Measurements from ENCODE around the genes ZNF300 and ATOX1.

- PRO-cap = no peak
- RAMPAGE, long total RNA = no peak
- RRBS = 43% methylated on average over 4 of the region's 18 CpGs
Measured at GRCh38 chr5:150846628-150847059, 323 bp downstream of the IRGM start.

DNA sequence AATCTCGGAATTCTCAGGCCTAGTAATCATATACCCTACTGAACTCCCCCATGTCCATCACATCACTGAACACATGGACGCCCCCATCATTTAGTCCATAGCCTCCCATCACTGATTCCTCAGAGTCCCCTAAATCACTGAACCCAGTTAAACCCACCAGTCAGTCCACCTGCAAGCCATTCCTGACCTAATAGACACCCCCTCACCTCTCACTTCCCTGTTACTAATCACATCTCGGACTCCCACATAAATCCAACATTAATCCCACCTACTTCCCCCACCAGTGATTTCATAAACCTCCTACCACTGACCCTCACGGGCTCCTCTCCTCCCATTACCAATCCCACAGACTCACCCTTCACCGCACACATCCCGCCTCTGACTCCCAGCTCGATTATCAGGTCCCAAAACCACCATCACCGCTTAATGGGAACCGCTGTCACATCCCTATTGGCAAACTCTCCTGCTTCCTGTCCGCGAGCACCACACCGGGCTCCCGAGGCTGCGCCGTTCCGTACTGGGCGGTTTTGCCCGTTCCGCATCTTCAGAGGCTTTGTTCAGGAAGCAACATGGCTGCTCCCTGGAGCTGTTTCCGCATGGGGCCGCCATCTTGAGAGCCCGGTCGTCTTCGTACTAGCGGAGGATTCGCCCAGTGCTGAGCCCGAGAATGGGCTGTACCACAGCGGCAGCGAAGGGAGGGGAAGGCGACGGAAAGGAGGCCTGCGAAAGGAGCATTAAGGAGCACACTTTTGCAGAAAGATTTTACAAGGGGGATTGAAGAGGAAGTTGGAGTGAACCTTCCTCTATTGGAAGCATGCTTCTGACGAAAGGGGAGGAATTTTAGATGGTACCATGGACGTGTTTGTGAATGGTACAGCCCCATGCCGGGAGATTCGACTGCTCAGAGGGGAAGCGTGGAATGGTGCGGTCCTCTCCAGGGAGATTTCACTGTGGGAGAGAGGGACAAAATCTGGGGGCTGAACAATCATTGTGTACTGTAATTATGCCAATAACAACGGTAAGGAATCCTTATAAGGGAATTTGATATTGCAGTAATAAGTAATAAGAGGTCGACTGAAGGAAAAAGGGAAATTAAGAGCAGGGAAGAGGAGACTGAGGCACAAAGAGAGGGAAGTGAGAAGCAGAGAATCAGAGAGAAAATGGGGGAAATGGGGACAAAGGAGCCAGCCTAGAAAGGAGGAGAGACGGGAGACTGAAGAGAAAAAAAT, at the start of gene ZNF300:
Gene ZNF300 (minus strand): TSS at position 632 of the 1,229 bp plus-strand sequence.
- PRO-cap = unidirectional peak, minus-strand start at position 516 of the sequence; unidirectional peak, minus-strand start at position 632 of the sequence
- RAMPAGE, long total RNA = no peak
- RRBS = 24% methylated on average over 9 of the region's 41 CpGs

DNA sequence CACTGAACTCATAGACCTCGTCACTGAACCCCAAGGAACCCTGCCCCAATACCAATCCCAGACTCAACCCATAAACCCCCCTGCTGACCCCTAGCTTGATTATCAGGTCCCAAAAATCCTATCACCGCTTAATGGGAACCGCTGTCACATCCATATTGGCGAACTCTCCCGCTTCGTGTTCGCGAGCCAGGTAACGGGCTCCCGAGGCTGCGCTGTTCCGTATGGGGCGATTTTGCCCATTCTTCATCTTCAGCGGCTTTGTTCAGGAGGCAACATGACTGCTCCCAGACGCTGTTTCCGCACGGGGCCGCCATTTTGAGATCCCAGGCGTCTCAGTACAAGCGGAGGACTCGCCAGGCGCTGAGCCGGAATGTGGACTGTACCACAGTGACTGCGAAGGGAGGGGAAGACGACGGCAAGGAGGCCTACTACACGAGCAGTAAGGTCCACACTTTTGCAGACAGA, 41.5 kb upstream of the ZNF300 start:
- PRO-cap = bidirectional peak, plus-strand start outside the sequence, minus-strand start at position 337 of the sequence
- RAMPAGE, long total RNA = no peak
- RRBS = no CpG with 5 or more reads among the region's 27 CpGs

GRCh38 chr5:151027847-151028280, 7.5 kb downstream of the GPX3 start:
- PRO-cap = no peak
- RAMPAGE, long total RNA = no peak
- RRBS = no CpG with 5 or more reads among the region's 11 CpGs

DNA sequence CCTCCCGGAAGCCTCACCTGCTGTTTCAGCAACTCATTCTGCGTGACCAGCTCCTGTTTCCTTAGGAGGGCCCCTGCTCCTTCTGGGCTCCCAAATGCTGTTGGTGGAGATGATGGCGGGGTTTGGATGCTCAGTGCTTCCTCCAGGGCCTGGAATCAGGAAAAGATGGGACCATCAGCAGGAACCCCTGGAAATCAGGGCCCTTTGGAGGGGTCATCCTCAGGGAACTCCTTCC, 16.3 kb downstream of the GPX3 start:
- PRO-cap = no peak
- RAMPAGE, long total RNA = no peak
- RRBS = no CpG with 5 or more reads among the region's 3 CpGs

GRCh38 chr5:151059853-151060350, 20.9 kb downstream of the TNIP1 start:
- PRO-cap = no peak
- RAMPAGE, long total RNA = no peak
- RRBS = no CpG with 5 or more reads among the region's 19 CpGs

GRCh38 chr5:151062709-151063321, 18.0 kb downstream of the TNIP1 start:
- PRO-cap = no peak
- RAMPAGE, long total RNA = no peak
- RRBS = no CpG with 5 or more reads among the region's 9 CpGs

DNA sequence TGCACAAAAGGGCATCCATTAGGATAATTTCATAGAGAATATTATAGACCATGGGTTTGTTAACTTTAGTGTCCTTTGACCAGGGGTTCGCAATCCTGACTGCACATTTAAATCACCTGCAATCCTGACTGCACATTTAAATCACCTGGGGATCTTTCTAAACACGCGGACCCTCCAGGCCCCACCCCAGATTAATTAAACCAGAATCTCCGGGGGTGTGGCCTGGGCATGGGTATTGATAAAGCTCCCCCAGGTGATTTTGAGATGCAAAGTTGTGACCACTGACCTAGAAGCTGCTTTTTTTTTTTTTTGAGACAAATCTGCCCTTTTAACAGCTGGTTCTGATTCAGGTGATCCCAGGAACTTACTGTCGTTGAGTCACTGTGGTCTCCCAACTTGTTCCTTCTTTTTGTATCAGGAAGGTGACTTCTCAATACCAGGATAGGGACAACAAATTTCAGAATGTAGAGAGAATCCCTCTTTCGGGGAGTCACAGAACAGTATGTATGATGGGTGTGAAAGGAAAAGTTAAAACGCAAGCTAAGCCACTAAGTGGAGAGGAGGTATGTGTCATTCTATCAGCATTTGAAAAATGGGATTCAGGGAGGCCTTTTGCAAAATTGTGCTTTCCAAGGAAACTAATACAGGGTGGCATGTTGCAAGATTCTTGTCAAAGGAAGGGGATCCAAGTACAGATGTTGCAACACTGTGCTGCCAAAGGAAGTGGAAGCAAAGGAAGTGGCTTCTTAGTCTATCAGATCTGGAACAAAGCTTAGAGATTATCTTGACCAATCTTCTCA, 12.4 kb upstream of the TNIP1 start:
- PRO-cap = unidirectional peak, minus-strand start at position 190 of the sequence
- RAMPAGE, long total RNA = no peak
- RRBS = no CpG with 5 or more reads among the region's 7 CpGs

DNA sequence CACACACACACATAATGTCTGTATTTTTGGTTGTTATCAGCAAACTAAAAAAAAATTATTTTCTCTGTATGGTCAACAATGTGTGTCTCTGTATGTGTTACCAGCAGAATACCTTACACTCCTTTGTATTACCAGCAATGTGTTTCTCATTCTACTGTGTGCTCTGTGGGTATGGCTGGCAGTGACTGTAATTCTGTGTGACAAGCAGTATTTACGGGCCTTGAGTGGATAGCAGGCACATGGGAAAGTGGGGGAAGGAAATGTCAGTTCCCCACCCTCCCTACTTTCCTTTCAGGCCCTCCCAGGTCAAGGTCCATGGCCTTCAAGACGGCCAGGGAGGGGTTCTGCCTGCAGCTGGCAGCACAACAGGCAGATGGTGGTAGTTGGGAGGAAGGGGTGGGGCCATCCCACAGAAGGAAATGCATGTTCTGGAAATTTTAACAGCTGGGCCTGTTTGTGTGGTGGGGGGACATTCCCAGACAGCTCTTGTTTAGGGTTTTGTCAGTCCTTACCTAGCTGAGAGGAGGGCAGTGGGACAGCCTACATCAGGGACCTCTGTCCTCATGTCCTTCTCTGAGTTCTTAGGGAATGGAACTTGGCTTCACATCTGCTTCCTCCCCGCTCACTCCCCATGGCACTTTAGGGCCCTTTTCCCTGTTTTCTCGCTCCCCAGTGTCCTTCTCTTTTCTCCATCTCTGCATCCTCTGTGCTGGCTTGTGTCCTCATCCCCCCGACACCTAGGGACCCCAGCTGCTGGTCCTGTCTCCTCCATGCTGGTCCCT, 14.6 kb upstream of the TNIP1 start:
- PRO-cap = no peak
- RAMPAGE, long total RNA = no peak
- RRBS = no CpG with 5 or more reads among the region's 5 CpGs

GRCh38 chr5:151096044-151096763, 15.4 kb upstream of the TNIP1 start:
- PRO-cap = no peak
- RAMPAGE, long total RNA = no peak
- RRBS = no CpG with 5 or more reads among the region's 15 CpGs

DNA sequence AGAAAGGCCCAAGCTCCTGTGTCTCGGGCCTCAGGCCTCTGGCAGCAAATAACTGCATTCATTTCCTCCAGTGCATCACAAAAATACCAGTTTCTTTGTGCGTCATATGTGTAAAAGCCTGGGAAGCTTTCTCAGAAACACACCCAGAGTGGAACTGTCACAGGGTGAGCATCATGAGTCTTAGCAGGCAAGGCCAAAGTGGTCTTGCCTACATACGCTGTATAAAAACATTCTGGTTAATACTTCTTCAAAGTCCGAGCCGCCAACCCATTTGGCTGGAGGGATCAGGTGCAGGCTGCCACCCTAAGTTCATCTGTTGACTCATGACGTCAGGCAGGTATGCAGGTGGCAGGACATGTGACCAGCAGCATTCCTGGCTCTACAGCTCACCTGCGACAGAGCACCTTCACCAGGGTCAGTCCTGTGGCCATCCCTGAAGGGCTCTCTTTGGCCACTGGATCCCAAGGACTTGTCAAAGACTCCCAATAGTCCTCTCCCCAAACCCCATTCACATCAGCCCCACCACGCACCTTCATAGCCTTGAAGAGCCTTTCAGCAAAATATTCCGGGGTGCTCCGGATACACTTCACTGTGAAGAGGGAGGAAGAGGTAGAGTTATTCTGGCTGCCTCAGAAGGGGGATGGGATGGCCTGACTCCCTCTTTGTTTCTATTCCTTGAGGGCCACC, 26.7 kb downstream of the ANXA6 start:
- PRO-cap = no peak
- RAMPAGE, long total RNA = no peak
- RRBS = no CpG with 5 or more reads among the region's 10 CpGs

DNA sequence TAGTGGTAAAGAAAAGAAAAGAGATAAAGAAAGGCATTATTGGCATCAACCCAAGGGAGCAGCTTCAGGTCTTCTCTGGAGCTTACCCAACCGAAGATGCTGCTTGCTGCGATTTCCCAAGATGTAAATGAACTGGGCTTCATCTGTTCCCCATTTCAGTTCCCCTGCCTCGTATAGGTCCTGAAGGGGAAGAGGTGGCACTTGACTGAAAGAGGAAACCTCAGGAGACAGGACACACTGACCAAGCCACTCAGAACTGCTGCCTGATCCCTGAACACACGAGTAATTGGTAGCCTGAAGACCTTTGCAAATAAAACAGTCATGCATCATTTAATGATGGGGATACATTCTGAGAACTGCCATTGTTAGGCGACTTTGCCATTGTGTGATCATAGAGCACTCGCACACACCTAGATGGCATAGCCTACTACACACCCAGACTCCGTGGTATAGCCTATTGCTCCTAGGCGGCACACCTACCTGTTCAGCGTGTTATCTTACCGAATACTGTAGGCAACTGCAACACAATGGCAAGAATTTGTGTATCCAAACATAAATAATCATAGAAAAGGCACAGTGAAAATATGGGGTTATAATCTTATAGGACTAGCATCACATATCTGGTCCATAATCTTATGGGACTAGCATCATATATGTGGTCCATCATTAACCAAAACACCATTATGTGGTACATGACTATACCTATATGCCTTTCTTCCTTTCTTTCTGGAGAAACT, 24.4 kb downstream of the ANXA6 start:
- PRO-cap = no peak
- RAMPAGE, long total RNA = no peak
- RRBS = no CpG with 5 or more reads among the region's 10 CpGs

DNA sequence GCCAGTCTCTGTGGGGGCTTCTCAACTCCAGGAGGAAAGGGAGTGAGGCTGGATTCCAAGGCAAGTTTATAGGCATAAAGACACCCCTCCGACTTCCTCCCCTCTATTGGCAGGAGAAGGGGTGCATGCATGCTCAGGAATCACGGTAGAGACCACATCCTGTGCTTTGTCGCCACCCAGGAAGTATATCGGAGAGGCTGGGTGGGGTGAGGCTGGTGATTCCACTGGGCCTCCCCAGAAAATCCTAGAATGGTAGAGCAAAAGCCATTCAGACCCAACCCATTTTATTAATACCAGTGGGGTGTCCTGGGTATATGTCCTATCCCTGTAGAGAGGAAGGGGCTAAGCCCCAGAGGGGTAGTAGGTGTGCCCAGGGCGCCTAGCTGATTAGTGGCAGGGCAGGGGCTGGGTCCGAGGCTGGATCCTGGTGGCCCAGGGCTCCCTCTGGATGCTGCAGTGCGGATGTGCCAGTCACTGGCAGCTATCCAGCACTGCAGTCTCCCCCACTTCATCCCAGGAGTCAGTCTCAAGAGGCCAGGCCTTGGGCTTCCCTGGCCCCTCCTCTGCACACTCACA, 2.0 kb downstream of the ANXA6 start:
- PRO-cap = no peak
- RAMPAGE, long total RNA = no peak
- RRBS = no CpG with 5 or more reads among the region's 7 CpGs

- PRO-cap = no peak
- RAMPAGE, long total RNA = no peak
- RRBS = no CpG with 5 or more reads among the region's 18 CpGs
Measured at GRCh38 chr5:151174511-151175235, 17.1 kb upstream of the ANXA6 start.

GRCh38 chr5:151517542-151518084, 70.2 kb downstream of the SLC36A1 start:
- PRO-cap = no peak
- RAMPAGE, long total RNA = no peak
- RRBS = no CpG with 5 or more reads among the region's 6 CpGs

GRCh38 chr5:151676298-151677233, 10.1 kb downstream of the SPARC start:
- PRO-cap = no peak
- RAMPAGE, long total RNA = no peak
- RRBS = no CpG with 5 or more reads among the region's 2 CpGs

GRCh38 chr5:151678016-151678668, 8.6 kb downstream of the SPARC start:
- PRO-cap = no peak
- RAMPAGE, long total RNA = no peak
- RRBS = no CpG with 5 or more reads among the region's 7 CpGs

GRCh38 chr5:151703233-151703783, 16.6 kb upstream of the SPARC start:
- PRO-cap = no peak
- RAMPAGE, long total RNA = no peak
- RRBS = no CpG with 5 or more reads among the region's 1 CpG

GRCh38 chr5:151758086-151759258, at the start of gene ATOX1:
ATOX1 (minus strand) TSS chr5:151758631.
- PRO-cap = bidirectional peak, plus-strand start at chr5:151758773, minus-strand start at chr5:151758627
- RAMPAGE, long total RNA = no peak
- RRBS = 1% methylated on average over 16 of the region's 75 CpGs

- PRO-cap = no peak
- RAMPAGE, long total RNA = no peak
- RRBS = no CpG with 5 or more reads among the region's 3 CpGs
Measured at GRCh38 chr5:151773574-151773894, 1.8 kb downstream of the G3BP1 start.

Measured in lung (tissue), 4 donors.